ENCODE measurements around a stretch of chr1.

GRCh38 chr1:21614511-21615397, 54.4 kb downstream of the RAP1GAP start:
- RRBS, 2 experiments = 85 to 89% methylated on average over 4 of the region's 12 CpGs

DNA sequence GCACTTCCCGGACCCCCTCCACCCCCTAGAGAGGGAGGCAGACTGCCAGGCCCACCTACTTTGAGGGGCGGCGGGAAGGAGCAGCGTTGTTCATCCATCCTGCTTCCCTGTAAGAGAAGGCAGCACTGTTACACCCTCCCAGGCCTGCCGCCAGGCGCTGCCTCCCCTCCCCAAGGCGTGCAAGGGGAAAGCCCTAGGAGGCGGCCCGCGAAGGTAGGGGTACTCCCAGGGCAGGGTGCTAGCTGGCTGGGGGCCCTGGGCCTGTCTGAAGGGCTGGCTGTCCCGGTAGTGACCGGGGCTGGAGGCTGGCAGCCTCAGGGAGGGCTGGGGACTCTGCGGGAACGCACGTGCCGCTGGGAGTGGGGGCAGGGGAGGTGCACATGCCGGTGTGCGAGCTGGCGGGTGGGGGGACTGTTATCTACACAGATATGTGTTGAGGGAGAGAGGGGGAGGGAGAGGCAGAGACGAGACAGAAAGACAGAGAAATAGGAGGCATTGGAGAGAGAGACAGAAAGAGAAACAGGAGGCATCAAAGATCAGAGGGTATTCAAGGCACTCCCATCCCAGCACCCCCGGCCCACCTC, 50.1 kb downstream of the RAP1GAP start:
- RRBS, 2 experiments = 6 to 50% methylated on average over 3 of the region's 21 CpGs

GRCh38 chr1:21641826-21642405, 27.2 kb downstream of the RAP1GAP start:
- RRBS, 2 experiments = no CpG with 5 or more reads among the region's 16 CpGs

DNA sequence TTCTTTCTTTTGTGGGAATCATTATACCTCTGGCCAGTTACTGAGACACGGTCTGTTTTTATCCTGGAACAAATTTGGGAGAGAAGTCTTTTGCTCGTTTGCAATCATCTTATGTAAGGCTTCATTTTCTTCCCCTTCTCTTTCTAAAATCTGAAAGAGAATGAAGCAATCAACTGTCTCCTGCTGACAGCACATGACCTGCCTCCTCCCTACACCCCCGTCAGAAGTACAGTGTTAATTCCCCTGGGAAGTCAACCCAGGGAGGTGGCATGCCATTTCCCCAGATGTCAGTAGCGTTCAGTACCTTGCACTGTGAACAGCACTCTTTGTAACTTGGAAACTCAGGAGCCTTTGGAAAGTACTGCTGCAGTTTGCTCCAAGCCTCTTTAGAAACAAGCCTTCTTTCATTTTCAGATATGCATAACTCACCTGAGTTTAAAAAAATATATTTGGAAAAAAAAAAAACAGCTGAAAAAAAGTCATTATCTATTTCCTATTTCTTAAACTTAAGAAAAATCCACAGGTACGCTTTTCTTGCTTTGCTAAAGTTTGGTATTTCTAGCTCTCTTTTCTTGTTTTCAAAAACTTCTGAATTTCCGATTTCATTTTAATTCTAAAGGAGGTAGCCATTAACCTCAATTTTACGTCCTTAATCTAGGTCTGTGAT, 37.4 kb upstream of the RAP1GAP start:
- RRBS, 2 experiments = no CpG with 5 or more reads among the region's 7 CpGs

GRCh38 chr1:21764527-21765593, 18.1 kb downstream of the USP48 start:
- RRBS, 2 experiments = no CpG with 5 or more reads among the region's 21 CpGs

DNA sequence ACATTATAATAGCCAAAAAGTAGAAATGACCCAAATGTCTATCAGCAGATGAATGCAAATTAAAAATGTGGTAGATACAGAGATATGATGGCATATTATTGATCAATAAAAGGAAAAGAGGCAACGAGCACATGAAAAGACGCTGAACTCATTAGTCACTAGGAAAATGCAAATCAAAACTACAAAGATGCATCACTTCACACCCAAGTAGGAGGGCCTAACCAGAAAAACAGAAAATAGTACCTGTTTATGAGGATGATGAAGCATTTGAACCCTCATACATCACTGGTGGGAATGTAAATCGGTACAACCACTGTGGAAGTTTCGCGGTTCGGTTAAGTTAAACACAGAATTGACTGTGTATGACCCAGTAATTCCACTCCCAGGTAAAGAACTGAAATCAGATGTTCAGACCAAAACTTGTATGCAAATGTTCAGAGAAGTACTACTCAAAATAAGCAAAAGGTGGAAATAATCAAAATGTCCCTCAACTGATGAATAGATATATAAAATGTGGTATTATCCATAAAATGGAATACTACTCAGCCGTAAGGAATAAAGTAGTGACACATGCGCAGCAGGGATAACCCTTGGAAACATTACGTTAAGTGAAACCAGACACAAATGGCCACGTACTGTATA, 3.1 kb downstream of the USP48 start:
- RRBS, 2 experiments = no CpG with 5 or more reads among the region's 10 CpGs

- RRBS, 2 experiments = no CpG with 5 or more reads among the region's 11 CpGs
Measured at GRCh38 chr1:21844075-21844434, 32.0 kb downstream of the LDLRAD2 start.

GRCh38 chr1:21870556-21870755, 58.4 kb downstream of the LDLRAD2 start:
- RRBS, 2 experiments = no CpG with 5 or more reads among the region's 3 CpGs

DNA sequence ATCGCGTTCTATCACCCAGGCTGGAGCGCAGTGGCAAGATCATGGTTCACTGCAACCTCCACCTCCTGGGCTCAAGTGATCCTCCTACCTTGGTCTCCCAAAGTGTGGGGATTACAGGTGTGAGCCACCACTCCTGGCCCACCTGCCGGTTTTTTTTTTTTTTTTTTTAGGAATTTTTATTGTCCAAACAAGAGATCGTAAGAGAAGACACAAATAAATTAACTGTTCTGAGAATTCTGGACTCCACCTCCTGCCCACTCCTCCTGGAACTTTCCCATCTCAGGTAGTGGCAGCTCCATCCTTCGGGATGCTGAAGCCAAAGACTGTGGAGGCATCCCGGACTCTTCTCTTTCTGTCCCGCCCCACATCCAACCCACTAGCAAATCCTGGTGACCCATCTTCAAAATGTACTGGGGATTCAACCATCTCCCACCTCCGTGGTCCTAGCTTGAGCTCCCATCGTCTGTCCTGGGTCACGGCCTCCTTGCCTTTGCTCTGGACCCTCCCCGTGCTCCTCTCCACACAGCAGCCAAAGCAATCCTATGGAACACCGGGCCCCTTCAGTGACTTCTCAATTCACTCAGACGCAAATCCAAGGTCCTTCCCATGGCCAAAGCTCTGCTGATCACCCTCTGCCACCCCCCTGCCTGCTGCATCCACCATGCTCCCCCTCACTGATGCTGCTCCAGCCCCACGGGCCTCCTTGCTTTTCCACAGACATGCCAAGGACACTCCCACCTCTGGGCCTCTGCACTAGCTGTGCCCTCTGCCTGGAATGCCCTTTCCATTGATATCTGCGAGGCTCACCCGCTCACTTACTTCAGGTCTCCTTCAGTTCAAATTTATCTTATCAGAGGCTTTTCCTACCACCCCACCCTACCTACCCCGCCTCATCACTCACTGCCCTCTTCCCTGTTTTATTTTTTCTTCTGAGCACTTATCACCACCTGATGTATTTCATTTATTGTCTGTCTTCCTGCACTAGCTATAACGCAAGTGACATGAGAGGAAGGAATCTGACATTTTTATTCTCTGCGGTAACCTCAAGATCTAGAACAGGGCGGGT, 7.3 kb downstream of the HSPG2 start:
- RRBS, 2 experiments = no CpG with 5 or more reads among the region's 21 CpGs

GRCh38 chr1:21931596-21932035, 5.5 kb downstream of the HSPG2 start:
- RRBS, 2 experiments = no CpG with 5 or more reads among the region's 1 CpG

- RRBS, 2 experiments = no CpG with 5 or more reads among the region's 4 CpGs
Measured at GRCh38 chr1:22018965-22019603, 17.6 kb downstream of the CELA3A start.

- RRBS, 2 experiments = no CpG with 5 or more reads among the region's 17 CpGs
Measured at GRCh38 chr1:22066515-22067486, 14.3 kb downstream of the CDC42 start.

GRCh38 chr1:22068465-22069084, 16.1 kb downstream of the CDC42 start:
- RRBS, 2 experiments = no CpG with 5 or more reads among the region's 4 CpGs

DNA sequence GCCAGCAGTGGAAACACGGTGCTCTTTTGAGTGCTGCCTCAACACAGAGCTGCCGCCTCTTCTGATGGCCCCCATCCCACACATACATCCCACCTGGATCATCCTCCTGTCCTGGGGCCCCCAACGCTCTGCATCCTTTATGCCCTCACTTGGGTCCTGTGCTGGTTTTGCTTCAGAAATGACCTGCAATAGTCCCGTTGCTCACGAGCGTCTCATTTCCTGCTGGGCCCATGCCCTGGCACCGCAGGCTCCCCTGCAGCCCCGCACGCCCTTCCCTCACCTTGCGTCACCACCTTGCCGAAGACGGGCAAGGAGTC, 13.6 kb downstream of the WNT4 start:
- RRBS, 2 experiments = no CpG with 5 or more reads among the region's 12 CpGs

DNA sequence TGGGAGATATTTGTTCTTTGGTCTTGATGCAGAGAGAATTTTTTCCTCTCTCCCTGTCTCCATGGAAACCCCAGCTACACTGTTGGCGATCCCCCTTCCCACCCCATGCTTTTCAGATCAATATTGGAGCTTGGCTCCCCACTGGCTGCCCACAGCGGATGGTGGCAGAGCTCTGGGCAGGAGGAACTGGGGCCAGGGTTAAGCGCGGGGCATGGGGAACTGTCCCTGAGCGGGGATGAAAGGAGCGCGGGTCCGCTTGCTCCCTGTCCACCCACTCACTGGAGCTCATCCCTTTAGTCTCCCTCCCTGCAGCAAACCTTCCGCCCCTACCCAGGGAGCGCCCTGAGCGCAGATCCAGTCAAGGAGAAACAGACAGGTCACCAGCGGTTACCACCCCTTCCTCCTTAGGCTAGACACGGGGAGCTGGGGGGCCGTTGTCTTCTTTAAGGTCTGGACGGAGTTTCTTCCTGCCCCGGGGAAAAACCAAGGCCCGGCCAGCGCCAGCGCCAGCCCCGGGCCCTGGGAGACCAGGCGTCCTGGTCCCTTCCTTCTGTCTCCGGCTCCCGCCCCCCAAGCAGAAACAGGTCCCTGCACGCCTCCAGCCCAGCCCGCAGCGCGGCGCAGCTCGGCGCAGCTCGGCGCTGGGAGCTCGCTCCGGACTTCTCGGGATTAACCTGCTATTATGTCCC, 983 bp downstream of the WNT4 start:
- RRBS, 2 experiments = 3 to 5% methylated on average over 8 of the region's 35 CpGs

DNA sequence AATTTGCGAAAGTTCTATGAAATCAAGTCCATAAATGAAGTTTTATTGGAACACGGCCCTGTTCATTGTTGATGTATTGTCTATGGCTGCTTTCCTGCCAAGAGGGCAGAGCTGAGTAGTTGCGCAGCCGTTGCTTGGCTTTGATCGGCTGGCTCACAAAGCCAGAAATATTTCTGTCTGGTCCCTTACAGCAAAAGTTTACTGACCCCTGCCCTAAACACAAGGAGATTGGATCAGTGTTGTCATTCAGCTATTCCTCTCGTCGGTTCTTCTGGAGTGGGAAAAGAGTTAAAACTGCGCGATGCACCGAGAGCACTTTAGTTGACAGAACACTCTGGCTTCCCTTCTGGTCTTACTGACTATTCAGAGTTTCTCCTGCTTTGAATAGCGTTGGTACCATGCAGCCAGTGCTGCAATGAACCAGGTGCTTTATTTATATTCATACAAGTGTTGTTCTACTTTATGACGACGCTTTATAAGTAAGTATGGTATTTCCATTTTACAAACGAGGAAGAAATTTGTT, 878 bp downstream of the ZBTB40 start:
- RRBS, 2 experiments = no CpG with 5 or more reads among the region's 14 CpGs

- RRBS, 2 experiments = 93% methylated on average over 3 of the region's 12 CpGs; no CpG with 5 or more reads in 1 of the 2 experiments
Measured at GRCh38 chr1:22643915-22644309, 479 bp downstream of the C1QC start.

DNA sequence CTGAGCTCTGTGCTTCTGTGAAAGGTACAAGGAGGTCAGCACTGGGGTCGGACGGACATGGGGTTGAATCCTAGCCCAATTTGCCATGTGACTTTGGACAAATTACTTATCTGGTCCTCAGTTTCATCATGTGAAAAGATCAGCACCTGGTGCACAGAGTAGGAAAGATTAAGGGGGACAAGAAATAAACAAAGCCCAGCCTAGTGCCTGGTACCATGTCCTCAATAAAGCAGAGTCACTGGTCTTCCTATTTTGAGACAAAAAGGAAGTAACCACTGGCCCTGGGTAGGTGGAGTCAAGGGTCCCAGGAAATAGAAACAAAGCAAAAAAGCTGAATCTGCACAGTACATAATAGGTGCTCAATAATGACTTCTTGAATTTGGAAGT, 2.0 kb upstream of the EPHB2 start:
- RRBS, 2 experiments = no CpG with 5 or more reads among the region's 2 CpGs

- RRBS, 2 experiments = no CpG with 5 or more reads among the region's 13 CpGs
Measured at GRCh38 chr1:22712632-22713174, 2.1 kb downstream of the EPHB2 start.

DNA sequence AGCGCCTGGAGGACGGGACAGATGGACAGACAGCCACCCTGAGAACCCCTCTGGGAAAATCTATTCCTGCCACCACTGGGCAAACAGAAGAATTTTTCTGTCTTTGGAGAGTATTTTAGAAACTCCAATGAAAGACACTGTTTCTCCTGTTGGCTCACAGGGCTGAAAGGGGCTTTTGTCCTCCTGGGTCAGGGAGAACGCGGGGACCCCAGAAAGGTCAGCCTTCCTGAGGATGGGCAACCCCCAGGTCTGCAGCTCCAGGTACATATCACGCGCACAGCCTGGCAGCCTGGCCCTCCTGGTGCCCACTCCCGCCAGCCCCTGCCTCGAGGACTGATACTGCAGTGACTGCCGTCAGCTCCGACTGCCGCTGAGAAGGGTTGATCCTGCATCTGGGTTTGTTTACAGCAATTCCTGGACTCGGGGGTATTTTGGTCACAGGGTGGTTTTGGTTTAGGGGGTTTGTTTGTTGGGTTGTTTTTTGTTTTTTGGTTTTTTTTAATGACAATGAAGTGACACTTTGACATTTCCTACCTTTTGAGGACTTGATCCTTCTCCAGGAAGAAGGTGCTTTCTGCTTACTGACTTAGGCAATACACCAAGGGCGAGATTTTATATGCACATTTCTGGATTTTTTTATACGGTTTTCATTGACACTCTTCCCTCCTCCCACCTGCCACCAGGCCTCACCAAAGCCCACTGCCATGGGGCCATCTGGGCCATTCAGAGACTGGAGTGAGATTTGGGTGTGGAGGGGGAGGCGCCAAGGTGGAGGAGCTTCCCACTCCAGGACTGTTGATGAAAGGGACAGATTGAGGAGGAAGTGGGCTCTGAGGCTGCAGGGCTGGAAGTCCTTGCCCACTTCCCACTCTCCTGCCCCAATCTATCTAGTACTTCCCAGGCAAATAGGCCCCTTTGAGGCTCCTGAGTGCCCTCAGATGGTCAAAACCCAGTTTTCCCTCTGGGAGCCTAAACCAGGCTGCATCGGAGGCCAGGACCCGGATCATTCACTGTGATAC, 58.3 kb downstream of the LACTBL1 start:
- RRBS, 2 experiments = no CpG with 5 or more reads among the region's 17 CpGs